ENCODE measurements around a stretch of chr22.

DNA sequence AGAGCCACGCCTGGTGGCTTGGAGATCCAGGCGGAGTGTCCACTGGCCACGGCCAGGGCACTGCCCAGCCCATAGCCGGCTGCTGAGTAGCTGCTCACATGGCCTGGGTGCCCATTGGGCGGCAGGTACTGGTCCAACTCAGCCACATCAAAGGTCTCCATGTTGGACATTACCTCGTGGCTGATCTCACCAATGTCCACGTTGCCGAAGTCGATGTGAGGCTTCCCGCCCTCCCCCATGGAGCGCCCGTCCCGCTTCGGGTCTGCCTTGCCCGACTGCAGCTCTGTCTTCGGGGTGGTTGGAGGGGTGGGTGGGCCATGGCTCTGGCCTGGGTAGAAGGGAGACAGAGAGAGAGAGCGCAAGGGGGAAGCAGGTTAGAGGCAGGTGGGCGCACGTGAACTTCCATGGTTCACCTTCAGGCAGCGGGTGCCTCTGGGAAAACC lies 10.5 kb downstream of the SOX10 start:
- CAGE, long polyA plus RNA: no peak
- RRBS: no CpG with 5 or more reads among the region's 20 CpGs

DNA sequence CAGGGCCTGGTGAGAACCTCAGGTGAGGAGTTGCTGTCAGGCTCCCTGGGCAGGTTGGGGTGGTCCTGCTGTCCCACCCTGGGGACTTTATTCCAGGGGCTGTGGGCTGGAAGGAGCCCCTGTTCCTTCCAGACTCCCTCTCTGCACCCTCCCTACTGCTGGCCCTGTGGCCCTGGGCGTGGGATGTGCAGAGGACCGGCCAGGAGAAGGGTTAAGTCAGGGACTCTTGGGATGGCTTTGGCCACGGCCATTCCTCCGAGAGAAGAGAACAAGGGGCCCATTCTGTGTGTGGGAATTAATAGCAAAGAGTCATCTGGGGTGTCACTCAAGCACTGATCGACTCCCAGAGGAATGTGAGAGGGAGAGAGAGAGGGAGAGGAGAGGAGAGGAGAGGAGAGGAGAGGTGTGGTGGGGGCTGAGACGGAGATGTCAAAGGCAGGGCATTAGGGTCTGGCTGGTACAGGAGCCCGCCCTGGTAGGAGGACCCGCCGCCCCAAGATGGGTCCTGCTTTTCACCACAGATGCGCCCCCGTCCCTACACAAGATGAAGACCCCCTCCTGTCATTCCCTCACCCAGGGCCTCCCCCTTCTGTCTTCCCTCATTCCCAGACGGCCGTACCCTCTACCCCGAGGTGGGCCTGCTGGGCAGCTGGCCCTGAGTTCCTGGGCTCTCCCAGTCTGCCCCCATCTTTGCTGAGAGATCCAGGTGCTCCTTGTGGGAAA lies 14.3 kb upstream of the SOX10 start:
- CAGE, long polyA plus RNA: no peak
- RRBS: no CpG with 5 or more reads among the region's 14 CpGs

- CAGE, long polyA plus RNA: no peak
- RRBS: no CpG with 5 or more reads among the region's 11 CpGs
Measured at GRCh38 chr22:38040971-38041276, 16.3 kb upstream of the PICK1 start.

GRCh38 chr22:38172849-38173327 lies 8.7 kb downstream of the PLA2G6 start:
- CAGE, long polyA plus RNA: no peak
- RRBS: no CpG with 5 or more reads among the region's 13 CpGs

DNA sequence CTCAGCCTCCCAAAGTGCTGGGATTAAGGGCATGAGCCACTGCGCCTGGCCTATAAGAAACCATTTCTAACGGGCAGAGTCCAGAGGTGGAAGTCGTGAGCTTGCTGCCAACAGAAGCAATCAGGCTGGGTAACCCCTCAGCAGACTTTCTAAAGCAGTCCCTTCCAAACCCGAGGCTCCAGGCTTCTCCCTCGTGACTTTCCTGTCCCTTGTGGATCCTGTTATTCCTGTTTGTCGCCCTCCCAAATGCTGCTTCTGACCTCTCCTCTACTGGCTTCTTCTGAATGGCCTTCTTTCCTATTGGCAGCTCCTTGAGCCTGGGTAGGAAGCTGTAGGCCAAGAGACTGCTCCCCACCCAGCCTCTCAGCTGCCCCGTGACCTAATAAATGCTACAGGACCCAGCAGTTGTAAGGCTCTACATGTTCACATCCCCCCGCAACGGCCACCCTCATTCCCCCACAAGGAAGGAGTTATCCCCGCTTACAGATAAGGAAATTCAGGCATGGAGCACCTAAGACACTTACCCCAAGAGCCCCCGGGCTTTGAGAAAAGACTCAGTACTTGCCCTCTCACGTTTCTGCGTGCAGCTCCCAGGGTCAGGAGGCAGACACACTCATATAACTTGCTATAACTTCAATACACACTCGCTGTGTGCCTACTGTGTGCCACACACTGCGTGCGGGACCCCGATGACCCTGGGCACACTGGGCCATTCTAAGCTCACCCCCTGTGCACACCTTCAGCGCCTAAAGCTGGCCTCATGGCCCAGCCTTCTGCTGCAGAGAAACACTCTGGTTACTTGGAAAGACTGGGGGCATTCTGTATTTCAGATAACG lies 35.2 kb downstream of the MAFF start:
- CAGE, long polyA plus RNA: no peak
- RRBS: no CpG with 5 or more reads among the region's 19 CpGs

DNA sequence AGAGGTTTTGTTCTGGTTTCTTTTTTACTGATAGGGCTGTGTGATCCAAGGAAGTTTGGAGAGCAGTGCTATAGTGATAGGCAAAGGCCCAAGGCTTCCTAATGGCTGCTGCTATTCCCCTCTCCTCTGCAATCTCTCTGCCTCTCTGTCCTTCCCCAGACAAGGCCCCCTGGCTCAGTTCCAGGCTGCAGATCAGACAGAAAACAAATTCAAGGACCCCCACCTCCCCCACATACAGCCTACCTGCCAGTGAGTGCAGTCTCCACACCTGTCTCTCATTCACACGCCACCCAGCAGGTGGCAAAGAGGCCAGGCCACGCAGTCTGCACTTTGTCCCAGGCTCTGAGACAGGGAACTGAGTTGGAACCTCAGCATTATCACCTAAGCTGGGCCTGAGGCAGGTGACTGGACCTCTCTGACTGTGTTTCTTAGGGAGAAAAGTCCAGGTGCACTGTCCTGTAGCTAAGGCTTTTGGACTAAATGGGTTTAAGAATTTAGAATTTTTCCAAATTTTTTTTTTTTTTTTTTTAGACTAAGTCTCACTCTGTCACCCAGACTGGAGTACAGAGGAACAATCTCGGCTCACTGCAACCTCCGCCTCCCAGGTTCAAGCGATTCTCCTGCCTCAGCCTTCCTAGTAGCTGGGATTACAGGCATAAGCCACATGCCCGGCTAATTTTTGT lies 14.9 kb downstream of the TMEM184B start:
- CAGE, long polyA plus RNA: no peak
- RRBS: no CpG with 5 or more reads among the region's 6 CpGs

DNA sequence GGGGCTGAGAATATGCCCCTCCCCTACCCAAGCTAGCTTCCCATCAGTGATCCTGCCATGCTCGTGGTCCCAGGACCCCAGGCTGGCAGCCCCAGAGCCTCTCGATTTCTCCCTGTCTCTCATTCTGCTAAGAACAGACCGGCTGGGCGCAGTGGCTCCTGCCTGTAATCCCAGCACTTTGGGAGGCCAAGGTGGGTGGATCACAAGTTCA lies 13.7 kb upstream of the TMEM184B start:
- CAGE, long polyA plus RNA: no peak
- RRBS: no CpG with 5 or more reads among the region's 4 CpGs

GRCh38 chr22:38298598-38299089 lies 18.6 kb downstream of the CSNK1E start:
- CAGE, long polyA plus RNA: no peak
- RRBS: no CpG with 5 or more reads among the region's 17 CpGs

DNA sequence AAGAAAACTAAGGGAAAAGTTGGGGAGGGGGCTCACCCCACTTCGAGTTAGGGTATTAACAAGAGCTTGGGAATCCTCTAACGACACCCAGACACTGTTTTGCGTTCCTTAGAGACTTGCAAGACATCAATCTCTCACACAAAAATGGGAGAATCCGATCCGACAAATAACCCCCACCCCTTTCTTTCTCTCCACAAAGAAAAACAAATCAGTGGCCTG lies 898 bp downstream of the CSNK1E start:
- CAGE, long polyA plus RNA: no peak
- RRBS: no CpG with 5 or more reads among the region's 5 CpGs

- CAGE, long polyA plus RNA: no peak
- RRBS: 2% methylated on average over 11 of the region's 64 CpGs
Measured at GRCh38 chr22:38397042-38398114, 57.6 kb downstream of the KCNJ4 start.

DNA sequence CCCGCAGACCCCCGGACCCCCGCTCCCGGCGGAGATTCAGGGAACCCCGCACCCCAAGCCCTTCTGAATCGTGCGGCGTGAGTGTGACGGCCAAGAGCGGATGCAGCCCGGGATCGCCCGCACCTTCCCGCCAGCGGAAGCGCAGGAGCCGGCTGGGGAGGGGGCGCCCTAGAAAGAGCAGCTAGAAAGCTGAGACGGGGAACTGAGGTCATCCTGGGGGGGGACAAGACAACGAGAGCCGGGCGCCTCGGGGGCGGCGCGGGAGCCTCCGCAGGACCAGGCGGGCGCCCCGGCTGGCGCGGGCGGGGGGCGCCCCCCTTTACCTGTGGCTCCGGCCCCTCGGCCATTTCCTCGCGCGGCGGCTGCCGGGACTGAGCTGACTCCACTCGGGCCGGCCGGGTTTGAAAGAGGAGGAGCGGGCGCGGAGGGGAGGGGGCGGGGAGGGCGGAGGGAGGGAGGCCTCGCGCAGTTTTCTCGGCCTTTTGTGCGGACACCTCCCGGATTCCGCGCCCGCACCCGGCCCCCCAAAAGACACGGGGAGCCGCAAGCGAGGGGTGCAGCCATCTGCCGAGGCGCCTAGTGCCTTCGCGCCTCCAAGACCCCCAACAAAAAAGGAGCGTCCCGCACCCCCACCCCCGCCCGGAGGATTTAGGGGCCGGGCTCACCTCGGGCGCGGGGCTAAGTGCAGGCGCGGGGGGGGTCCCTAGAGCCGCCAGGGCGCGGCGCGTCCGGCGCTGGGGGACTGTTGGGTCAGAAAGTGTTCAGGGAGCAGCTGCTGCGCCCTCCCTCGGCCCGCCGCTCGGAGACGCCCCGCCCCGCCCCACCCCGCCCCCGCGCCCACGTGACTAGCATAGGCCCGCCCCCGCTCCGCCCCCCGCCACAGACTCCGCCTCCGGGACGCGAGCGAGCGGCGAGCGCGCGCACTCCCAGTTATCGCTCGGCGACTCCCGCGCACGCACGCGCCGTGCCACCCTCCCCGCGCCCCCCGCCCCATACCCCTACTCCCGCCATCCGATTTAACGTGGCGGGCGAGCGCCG lies 56.6 kb downstream of the KCNJ4 start:
- CAGE, long polyA plus RNA: no peak
- RRBS: 4% methylated on average over 28 of the region's 128 CpGs

- CAGE, long polyA plus RNA: no peak
- RRBS: no CpG with 5 or more reads among the region's 14 CpGs
Measured at GRCh38 chr22:38423840-38424669, 30.9 kb downstream of the KCNJ4 start.

DNA sequence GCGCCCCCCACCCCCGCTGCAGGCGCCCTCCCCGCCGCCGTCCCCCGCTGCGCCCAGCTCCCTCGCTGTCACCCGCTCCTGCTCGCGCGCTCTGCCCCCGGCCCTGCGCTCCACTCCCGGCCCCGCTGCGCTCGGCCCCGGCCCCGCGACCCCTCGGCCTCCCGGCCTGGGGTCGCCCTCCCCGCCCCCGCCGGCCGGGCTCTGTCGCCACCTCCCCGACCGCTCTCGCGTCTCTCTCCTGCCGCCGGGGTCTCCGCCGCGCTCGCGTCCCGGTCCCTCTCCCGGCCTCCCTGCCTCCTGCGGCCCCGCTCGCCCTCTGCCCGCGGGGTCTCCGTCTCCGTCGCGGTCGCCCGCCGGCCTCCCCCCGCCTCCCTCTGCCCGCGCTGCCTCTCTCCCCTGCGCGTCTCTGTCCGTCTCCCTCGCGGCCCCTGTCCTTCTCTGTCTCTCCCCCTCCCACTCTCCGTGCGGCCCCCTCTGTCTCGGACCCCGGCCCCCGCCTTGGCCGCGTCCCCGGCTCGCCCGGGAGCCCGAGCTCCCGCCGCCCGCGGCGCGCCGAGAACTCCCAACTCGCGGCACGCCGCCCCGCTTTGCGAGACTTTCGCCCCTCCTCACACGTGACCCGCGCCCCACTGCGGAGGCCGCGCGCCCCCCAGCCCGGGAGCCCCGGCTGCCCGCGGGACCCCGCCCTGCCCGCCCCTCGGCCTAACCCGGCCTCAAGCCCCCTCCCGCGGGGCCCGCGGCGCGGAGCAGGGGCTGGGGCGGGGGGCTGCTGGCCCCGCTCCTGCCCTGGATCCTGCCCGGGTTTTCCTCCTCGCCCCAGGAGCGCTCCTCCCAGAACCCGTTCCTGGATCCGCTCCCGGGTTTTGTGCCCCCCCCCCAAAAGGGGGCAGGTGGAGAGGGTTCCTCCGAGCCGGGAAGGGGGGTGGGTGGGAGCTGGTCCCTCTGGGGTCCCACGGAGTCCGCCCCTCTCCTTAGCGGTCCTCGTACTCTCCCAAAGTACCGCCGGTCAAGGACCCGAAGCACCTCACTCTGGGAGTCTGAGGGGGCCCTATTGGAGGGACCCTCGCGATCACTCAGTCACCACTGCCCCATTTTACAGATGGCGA lies 679 bp upstream of the KCNJ4 start:
- CAGE, long polyA plus RNA: no peak
- RRBS: 4% methylated on average over 47 of the region's 129 CpGs

DNA sequence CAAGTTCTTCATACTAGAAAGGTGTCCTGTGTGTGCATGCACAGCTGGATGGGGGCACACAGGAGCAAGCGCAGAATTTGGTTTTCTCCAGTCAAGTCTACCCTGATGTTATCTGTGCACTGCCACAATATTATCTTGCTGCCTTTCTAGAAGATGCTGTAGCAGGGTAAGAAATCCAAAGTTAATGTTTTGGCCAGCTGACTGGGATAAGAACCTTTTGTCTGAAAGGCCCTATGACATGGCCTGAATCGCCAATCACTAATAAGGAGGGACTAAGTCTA lies 16.1 kb downstream of the DDX17 start:
- CAGE, long polyA plus RNA: no peak
- RRBS: no CpG with 5 or more reads among the region's 2 CpGs

- CAGE, long polyA plus RNA: no peak
- RRBS: no CpG with 5 or more reads among the region's 8 CpGs
Measured at GRCh38 chr22:38501002-38501490, 5.1 kb downstream of the DDX17 start.

DNA sequence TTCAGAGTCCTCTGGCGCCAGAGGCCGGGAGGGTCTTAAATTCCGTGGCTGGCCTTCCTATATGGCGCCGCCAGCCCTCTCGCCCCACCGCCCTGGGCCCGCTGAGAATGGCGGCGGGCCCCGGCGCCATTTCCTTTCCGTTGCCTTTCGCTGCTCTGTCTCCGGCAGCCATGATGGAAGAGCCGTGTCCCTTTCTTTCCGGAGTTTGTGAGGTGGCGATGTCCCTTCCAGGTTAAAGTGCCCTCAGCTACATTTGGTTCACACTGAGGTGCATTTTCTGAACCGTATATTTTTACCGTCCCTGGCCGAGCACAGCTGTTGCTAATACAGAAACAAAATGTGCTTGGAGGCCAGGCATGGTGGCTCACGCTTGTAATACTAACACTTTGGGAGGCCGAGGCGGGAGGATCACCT lies 633 bp upstream of the DDX17 start:
- CAGE, long polyA plus RNA: no peak
- RRBS: 7% methylated on average over 13 of the region's 24 CpGs

DNA sequence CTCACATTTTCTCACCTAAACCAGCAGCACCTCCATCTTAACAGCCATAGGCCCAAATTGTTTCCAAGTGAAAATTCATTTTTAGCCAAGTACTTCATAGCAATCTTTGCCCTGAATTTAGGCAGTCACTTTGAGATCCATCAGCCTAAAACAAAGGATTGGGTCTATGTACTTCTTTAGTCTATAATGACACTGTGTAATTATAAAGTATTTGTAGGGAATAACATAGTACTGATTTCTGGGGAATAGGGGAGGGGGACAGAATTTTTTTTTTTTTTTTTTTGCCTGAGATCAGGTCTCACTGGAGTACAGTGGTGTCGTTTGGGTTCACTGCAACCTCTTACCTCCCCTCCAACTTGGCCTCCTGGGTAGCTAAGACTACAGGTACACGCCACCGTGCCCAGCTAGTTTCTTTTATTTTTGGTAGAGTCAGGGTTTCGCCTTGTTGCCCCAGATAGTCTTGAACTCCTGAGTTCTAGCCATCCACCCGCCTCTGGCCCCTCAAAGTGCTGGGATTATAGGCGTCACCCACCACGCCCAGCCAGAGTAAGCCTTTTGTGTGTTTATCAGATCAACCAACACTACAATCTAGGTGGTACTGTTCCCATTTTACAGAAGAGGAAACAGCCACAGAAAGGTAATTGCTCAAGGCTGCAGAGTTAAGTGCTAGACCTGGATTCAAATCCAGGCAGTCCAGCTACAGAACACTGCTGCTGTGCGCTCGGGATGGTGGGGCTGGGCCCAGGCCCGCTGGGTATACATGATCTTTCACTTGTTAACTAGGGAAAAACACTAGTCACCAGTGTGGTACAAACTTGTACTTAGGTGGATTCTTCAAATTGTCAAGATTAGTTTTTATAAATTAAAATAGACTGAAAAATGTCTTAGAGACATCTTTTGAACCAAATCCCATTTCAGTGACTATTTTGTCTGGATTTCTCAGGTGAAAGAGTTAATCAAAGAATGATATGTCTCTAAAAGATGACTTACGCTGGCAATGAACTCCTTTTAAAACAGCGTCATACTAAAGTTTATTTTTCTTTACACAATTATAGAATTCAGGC lies 3.1 kb downstream of the TOMM22 start:
- CAGE, long polyA plus RNA: no peak
- RRBS: no CpG with 5 or more reads among the region's 12 CpGs

- CAGE, long polyA plus RNA: no peak
- RRBS: no CpG with 5 or more reads among the region's 6 CpGs
Measured at GRCh38 chr22:38699749-38700139, 999 bp downstream of the JOSD1 start.

DNA sequence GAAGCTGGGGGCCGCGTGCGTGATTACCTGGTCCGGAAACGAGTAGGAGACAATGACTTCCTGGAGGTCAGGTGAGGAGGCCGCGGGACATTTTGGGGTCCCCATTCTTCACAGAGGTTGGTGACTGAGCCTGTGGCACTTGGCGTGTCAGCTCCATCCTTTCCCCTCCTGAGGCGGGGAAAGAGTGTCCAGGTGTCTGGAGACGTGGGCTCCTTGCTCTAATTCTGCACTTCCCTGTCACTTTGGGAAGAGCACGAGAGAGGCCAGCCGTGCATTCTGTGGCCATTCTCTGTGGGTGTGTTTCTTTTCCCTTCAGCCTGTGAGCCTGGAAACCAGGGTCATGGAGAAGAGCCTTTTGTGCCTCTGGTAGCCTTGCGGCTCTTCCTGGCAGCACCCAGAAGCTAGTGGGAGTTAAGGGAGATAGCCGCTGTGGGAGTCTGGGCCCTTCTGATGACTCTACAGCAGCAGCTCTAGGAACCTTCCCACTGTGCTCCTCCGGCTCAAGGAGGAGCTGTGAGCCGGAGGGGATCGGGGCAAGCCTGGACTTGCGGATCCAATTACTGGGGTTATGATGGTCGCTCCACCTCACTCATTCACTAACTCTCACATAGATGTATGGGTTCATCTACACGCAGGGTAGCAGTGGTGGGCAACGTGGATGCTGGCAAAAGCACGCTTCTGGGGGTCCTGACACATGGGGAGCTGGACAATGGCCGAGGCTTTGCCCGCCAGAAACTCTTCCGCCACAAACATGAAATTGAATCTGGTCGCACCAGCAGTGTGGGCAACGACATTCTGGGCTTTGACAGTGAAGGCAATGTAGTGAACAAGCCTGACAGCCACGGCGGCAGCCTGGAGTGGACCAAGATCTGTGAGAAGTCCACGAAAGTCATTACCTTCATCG lies 10.5 kb downstream of the GTPBP1 start:
- CAGE, long polyA plus RNA: no peak
- RRBS: no CpG with 5 or more reads among the region's 31 CpGs

GRCh38 chr22:38735317-38736664 lies 20.0 kb downstream of the SUN2 start:
- CAGE, long polyA plus RNA: no peak
- RRBS: no CpG with 5 or more reads among the region's 28 CpGs